Placental epithelial cell (primary cell): ENCODE results near the genes SP7 and HOXC11.

DNA sequence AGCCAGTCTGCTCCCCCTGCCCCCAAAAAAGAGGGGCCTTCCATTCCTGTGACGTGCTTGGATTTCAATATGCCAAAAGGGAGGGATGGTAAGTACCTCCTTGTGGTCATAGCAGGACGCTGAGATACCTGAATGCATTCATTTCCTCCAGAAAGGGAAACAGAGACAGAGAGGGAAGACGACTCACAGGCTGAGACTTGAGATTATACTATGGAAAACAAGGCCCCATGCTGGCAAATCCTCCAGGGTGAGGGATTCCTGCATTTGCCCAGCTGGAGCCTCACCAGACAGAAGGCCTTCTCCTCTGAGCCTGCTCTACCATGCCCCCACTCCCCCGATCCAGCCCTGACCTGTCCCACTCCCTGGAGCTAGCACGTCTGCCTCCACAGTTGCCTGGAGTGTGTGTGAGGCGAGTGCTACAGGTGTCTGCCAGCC is 3.9 kb upstream of the RARG start:
- CAGE, long polyA plus RNA = no peak

GRCh38 chr12:53236573-53236959 is 4.6 kb upstream of the RARG start:
- CAGE, long polyA plus RNA = no peak

- CAGE, long polyA plus RNA = no peak
Observed at GRCh38 chr12:53279444-53279887, 11.4 kb downstream of the ESPL1 start.

DNA sequence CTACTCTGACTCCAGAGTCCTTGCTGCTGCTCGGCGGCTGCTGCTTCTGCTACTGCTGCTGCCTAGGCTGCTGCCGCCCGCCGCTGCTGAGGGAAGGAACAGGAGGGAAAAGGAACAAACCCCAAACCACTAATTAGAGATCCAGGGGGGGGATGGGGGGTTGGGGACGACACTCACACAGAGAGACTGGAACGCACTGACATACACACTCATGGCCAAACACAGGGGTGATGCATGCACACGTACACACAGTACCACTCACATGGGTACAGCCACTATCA is at the start of gene SP7:
Gene SP7 (minus strand): TSS at position 54 of the 281 bp plus-strand sequence.
- CAGE, long polyA plus RNA = no peak

DNA sequence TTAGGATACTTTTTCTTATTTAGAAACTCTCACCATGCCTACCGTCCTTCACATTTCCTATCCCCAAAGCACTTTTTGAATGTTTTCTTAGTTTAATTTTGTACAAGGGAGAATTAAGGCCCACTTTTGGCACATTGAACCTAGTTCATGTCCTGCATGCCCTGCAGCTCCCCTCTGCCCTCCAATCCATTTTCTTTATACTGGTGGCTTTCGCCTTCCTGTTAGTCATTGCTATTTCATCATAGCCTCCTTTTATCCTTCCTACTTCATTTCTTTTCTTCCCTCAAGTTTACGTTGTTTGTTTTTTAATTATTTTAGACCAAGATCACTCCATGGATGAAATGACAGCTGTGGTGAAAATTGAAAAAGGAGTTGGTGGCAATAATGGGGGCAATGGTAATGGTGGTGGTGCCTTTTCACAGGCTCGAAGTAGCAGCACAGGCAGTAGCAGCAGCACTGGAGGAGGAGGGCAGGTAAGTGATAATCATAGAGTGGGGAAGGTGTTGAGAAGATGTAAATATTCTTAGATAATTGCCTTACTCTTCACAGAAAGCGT is 1.4 kb downstream of the SP1 start:
- CAGE, long polyA plus RNA = no peak

DNA sequence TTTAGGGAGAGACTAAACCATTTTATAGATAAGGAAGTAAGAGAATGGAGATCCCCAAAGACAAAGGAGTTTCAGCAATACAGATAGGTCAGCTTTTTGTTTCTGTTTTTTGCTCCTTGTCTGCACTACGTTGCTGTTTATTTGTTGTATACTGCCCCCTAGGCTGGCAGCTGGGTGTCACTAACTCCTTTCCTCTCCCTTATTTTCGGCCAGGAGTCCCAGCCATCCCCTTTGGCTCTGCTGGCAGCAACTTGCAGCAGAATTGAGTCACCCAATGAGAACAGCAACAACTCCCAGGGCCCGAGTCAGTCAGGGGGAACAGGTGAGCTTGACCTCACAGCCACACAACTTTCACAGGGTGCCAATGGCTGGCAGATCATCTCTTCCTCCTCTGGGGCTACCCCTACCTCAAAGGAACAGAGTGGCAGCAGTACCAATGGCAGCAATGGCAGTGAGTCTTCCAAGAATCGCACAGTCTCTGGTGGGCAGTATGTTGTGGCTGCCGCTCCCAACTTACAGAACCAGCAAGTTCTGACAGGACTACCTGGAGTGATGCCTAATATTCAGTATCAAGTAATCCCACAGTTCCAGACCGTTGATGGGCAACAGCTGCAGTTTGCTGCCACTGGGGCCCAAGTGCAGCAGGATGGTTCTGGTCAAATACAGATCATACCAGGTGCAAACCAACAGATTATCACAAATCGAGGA is 2.1 kb downstream of the SP1 start:
- CAGE, long polyA plus RNA = no peak

DNA sequence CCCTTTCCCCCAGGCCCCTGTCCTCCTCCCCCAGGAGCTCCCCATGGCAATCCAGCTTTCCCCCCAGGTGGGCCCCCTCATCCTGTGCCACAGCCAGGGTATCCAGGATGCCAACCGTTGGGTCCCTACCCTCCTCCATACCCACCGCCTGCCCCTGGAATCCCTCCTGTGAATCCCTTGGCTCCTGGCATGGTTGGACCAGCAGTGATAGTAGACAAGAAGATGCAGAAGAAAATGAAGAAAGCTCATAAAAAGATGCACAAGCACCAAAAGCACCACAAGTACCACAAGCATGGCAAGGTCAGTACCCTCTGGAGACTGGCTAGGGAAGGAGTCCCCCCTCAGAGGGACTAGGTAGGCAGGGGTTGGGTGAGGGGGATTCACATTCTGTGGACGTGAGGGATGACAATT is 1.9 kb downstream of the PRR13 start:
- CAGE, long polyA plus RNA = no peak

DNA sequence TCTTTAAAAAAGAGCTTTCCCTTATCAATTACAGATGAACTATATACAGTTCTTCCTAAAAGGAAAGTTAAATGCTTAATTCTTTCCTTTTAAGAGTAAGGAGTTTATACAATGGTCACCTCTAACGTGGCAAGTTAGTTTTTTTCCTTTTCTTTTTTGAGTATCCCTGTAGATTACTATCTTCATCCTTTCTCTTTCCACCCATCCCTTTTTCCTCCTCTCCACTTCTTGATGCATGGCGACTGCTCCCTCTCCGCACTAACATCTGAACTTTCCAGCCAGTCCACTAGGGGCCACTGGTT is 383 bp upstream of the PCBP2 start:
- CAGE, long polyA plus RNA = no peak

DNA sequence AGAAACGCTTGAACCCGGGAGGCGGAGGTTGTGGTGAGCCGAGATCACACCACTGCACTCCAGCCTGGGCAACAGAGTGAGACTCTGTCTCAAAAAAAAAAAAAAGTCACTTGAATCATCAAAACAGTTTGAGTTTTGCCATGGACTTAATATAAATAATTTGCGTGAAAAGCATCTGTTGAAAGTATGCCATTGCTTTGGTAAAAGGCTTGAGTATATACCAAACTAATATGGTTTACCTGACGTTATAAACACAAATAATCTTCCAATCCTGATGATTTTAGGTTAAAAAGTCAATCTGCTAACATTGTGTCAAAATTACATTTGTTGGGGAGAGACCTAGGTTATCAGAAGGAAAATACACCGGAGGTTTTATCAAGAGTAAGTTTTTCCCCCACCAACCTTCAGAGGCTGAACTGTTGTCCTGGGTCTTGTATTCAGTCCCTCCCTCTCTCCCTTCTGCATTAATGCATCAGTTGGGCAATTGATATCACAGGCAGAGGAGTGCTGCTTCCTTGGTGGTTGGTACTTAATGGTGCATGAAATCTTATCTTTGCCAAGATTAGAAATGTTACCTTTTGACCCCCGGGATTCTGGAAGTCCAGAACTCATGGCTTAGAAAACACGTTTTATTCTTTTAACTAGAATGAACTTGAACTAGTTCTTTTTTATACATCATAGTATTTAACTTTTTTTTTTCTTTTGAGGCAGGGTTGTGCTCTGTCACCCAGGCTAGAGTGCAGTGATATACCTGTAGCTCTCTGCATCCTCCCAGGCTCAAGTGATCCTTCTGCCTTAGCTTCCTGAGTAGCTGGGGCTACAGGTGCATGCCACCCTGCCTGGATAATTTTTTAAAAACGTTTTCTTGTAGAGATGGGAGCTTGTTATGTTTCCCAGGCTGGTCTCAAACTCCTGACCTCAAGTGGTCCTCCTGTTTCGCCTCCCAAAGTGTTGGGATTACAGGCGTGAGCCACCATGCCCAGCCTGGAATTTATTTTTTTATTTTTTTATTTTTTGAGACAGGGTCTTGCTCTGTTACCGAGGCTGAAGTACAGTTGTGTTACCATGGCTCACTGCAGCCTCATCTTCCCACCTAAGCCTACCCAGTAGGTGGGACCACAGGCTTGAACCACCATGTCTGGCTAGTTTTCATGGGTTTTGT is 4.8 kb downstream of the PCBP2 start:
- CAGE, long polyA plus RNA = no peak

- CAGE, long polyA plus RNA = no peak
Observed at GRCh38 chr12:53460222-53461626, 8.8 kb downstream of the PCBP2 start.

GRCh38 chr12:53484151-53485194 is 14.8 kb downstream of the MAP3K12 start:
- CAGE, long polyA plus RNA = no peak

DNA sequence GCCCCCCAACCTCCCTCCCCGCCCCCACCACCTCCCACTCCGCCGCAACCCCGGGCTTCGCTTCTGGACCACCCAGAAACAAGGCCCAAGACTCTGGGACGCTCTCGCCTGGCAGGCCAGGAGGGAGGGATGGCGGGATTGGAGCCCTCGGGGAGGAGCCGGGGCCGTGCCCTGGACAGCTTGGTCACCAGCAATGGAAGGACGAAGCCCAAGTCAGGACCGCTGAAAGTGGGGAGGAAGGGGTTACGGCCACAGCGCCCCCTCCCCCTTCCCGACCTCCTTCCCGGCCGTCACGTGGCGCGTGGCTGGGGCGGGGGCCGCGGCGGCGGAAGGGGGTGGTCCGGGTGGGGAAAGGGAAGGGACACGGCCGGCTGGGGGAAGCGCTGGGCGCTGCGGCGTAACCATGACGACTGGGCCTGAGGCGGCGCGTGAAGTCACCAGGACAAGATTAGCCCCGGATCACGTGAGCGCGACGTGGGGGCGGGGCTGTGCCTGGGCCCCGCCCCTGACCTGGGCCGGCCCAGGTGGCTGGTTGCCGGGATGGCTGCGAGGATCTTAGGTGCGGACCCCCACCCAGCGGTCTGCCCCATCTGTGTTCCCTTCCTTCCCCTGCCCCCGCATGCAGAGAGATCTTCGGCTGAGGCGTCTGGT is 6.4 kb downstream of the MAP3K12 start:
- CAGE, long polyA plus RNA = no peak

- CAGE, long polyA plus RNA = no peak
Observed at GRCh38 chr12:53623324-53623954, 2.7 kb downstream of the ATF7 start.

GRCh38 chr12:53696083-53696739 is 20.3 kb upstream of the ATP5MC2 start:
- CAGE, long polyA plus RNA = no peak

- CAGE, long polyA plus RNA = no peak
Observed at GRCh38 chr12:53757082-53757610, 29.9 kb upstream of the CALCOCO1 start.

GRCh38 chr12:53825121-53825719 is 98.0 kb upstream of the CALCOCO1 start:
- CAGE, long polyA plus RNA = no peak

DNA sequence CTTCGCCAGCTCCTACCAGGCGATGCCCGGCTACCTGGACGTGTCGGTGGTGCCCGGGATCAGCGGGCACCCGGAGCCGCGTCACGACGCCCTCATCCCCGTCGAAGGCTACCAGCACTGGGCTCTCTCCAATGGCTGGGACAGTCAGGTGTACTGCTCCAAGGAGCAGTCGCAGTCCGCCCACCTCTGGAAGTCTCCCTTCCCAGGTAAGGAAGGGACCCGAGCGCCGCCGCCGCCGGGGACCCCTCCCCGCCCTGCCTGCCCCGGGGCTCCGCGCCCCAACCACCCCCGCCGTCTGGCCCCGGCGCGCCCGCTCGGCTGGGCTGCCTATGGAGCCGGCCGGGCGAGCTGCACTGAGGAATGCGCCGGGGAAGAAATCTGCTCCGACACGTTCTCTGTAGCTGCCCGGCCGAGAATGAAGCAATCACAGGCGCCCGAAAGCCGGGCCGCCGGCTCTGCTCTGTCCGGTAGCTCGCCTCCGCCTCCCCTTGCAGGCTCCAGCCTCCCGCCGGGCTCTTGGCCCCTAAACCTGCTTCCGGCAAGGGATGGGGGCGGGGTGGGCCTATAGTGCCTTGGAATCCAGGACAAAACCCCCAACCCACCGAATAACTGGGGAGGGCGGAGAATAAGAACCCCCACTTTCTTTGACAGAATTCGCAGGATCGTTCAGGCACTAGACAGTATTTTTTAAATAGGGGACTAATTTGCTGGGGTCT is 964 bp downstream of the HOXC13 start:
- CAGE, long polyA plus RNA = no peak

DNA sequence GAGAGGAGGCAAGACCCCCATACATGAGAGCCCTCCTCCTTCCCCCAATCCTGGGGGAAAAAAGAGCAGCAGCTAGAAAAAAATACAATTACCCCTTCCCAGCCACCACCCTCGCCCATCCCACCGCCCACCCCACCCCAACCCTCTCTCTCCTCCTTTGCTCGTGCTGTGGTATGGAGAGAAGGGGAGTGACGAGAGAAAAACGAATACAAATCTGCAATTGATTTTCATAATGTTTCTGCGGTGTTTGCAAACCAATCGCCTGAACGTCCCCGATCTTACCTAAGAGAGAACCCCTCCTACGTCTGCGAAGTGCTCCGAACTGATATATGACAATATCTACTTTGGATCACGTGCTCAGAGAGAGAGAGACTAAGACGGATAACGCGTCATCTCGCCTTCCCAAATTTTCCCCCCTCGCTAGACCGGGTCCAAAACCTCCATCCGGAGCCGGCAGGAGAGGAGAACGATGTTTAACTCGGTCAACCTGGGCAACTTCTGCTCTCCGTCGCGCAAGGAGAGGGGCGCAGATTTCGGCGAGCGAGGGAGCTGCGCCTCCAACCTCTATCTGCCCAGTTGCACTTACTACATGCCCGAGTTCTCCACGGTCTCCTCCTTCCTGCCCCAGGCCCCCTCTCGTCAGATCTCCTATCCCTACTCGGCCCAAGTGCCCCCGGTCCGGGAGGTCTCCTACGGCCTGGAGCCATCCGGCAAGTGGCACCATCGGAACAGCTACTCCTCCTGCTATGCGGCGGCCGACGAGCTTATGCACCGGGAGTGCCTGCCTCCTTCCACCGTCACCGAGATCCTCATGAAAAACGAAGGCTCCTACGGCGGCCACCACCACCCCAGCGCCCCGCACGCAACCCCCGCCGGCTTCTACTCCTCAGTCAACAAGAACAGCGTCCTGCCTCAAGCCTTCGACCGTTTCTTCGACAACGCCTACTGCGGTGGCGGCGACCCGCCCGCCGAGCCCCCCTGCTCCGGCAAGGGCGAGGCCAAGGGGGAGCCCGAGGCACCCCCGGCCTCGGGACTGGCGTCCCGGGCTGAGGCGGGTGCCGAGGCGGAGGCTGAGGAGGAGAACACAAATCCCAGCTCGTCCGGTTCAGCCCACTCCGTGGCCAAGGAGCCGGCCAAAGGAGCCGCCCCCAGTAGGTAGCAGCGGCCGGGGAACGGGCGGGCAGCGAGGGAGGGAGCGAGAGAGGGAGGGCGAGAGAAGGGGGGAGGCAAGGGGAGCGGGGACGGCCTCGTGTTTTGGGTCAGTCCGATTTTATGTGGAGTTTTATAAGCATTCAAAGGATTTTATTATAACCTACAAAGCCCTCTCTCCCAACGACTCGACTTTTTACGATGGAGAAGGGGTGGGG is at the start of gene HOXC11:
Gene HOXC11 (plus strand): TSS at position 354 of the 1,367 bp plus-strand sequence.
- CAGE, long polyA plus RNA = no peak

DNA sequence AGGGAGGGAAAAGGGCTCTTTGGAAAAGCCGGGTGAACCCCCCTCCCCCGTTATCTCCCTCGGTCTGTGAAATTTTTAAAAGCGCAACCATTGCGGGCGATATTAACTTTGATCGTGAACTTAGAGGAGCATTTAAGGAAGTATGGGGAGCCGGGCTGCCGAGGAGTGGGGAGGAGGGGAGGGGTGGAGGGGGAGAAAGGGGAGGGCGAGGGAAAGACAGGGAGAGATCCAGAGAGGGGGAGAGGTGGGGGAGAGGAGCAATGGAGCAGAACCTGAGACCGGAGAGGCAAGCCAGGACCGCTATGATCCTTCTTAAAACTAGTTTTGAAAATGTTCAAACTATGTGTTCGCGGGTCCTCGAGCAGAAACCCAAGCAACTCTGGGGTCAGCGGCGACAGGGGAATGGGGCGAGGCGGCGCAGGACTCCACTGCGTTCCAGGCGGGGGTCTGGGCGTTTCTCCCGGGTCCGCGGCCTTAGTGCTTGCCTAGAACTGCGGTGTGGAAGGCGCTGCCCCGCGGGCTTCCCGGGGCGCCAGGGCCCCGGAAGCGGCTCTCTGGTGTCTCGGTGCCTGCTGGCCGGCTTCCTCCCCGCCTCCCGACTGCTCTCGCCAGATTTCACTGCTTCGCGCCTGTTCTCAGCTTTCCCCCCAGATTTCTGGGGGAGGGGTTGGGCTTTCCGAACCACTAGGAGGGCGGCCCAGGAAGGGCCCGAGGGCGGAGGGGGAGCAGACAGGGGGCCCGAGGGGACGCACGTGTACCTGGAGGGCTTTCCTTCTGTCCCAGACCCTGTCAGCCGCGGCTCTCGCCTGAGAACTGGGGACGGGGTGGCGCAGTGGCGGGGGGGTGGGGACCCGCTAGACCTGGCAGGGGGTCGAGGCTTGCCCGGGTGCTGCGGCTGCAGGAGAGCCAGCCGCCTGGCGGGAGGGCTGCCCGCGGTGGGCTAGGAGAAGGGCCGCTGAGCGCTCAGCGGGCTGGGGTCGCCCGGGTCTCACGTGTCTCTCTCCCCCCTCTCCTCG is 1.5 kb downstream of the HOXC11 start:
- CAGE, long polyA plus RNA = no peak

GRCh38 chr12:53987566-53988146 is 2.7 kb downstream of the HOXC10 start:
- CAGE, long polyA plus RNA = no peak